Subcutaneous preadipocyte (primary cell): ENCODE measurements around a stretch of chr3.

- CAGE, long polyA plus RNA, result no peak
Observed at GRCh38 chr3:184604100-184604959, 42.7 kb downstream of the EPHB3 start.

GRCh38 chr3:184756792-184757968 is 45.3 kb upstream of the MAGEF1 start:
- CAGE, long polyA plus RNA, result no peak

DNA sequence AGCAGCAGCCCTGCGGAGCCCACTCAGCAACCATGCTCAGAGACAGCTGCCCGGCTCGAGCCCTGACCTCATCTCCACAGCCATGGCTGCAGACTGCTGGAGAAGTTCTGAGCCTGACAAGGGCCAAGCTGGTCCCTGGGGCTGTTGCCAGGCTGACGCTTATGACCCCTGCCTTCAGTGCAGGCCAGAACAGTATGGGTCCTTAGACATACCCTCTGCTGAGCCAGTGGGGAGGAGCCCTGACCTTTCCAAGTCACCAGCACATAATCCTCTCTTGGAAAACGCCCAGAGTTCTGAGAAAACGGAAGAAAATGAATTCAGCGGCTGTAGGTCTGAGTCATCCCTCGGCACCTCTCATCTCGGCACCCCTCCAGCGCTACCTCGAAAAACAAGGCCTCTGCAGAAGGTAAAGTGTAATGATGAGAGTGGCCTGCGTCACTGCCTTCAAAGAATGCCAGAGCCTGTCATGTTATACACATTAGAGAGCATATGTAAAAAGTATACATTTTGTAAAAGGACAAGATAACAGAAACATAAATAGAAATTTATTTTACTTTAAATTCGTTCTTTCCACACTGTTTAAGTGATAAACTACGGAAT is 25.4 kb downstream of the TMEM41A start:
- CAGE, long polyA plus RNA, result no peak

- CAGE, long polyA plus RNA, result no peak
Observed at GRCh38 chr3:185504558-185505046, 5.8 kb upstream of the TMEM41A start.

DNA sequence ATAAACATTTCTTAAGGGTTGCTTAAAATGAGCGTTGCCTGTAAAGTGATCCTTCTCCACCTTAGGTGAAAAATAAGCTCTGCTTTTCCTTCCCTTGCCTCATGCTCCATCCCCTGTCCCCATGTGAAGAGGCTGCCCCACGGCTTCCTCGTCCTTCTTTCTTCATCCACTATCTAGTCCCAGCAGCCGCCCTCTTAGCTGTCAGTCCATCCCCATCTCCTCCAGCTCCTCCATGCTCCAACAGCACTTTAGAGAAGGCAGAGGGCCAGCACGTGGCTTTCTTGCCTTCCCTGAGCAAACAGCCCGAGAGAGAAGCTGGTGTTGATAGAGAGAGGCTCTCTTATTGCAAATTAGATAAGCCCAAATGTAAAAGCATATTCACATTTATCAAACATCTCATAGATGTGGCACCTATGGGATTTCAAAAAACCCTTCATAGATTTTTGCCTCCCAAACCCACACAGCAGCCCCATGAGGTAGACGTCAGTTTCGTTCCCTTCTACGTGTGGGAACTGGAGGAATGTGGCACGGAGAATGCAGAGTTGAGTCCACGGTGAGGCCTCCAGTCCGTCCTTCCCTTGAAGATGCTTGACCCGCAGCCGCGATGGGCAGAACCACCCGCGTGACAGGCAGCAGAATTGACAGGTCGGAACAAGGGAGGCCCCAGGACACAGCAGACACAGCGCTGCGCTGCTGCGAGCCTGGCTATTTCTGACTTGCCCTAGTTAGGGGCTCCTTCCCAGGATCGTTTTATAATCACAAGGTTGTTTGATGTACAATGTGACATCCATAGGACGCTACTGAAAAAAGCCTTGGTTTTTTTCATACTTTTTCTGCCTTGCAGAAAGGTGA is 9.3 kb upstream of the TMEM41A start:
- CAGE, long polyA plus RNA, result no peak

- CAGE, long polyA plus RNA, result no peak
Observed at GRCh38 chr3:185600284-185600955, 14.3 kb downstream of the SENP2 start.

GRCh38 chr3:185606215-185606710 is 20.2 kb downstream of the SENP2 start:
- CAGE, long polyA plus RNA, result no peak

- CAGE, long polyA plus RNA, result no peak
Observed at GRCh38 chr3:185938400-185938593, 483 bp upstream of the TRA2B start.

DNA sequence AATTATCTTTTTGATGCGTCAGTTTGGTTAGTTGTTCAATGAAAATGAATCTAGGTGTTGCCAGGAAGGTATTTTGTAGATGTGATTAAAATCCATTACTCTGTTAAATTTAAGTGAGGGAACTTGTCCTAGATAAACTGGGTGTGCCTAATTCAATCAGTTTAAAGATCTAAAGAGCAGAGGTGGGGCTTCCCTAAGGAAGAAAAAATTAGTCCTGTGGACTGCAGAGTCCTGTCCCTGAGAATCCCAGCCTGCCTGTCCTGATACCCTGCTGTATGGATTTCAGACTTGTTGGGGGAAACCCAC is 13.1 kb upstream of the TRA2B start:
- CAGE, long polyA plus RNA, result no peak

- CAGE, long polyA plus RNA, result no peak
Observed at GRCh38 chr3:185968186-185968695, 30.4 kb upstream of the TRA2B start.

- CAGE, long polyA plus RNA, result no peak
Observed at GRCh38 chr3:186281067-186281542, 80.9 kb downstream of the DGKG start.

GRCh38 chr3:186493522-186494309 is 50.5 kb downstream of the CRYGS start:
- CAGE, long polyA plus RNA, result no peak

DNA sequence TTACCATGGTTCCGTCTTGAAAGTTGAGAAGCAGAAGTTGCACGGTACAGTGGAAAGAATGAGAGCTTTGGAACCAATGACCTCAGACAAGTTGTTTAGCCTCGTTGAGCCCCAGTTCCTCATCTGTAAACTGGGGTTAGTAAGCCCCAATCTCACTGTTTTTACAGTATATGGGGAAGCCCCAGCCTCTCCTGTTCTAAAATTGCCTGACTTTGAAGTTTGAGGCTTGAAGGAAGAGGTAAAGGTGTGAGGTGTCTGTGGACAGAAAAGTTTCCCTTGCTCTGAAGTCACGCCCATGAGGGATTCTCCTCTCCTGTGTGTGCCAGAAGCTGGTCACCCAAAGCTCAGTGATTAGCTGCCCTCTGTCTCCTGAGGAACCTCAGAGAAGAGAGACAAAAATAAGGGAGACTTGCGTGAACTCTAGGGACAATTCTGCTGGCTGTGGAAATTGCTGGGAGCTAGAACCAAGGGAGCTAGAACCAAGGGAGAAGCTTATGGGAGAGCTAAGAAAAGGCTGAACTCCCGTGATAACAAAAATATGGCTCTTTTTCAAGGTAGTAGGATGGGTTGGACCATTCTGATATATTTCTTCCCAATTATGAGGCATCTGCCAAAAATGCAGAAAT is 9.8 kb downstream of the CRYGS start:
- CAGE, long polyA plus RNA, result no peak

DNA sequence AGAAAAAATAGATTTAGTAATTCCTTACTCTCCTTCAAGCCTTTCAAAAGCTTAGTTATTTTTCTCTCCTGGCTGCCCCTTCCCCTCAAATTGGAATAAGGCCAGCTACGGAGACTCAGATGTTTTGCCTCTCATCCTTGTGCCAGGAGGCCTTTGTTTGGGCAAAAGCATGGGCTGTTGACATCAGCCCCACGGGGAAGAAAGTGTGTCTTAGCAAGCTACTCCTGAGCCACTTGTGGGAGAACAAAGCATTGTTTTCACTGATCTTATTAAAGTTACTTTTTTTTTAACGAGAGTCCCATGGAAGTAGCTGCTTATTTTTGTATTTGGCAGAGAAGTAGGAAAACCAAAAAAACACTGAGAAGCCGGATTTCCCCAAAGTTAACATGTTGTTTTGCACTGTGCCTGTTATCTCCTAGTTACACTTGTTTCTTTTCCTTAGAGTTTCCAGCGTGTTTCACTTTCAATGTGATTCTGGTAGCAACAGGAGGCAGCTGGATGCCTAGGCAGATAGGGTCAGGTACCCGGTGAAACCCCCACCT is 2.2 kb downstream of the ST6GAL1 start:
- CAGE, long polyA plus RNA, result no peak

- CAGE, long polyA plus RNA, result no peak
Observed at GRCh38 chr3:186942137-186942742, 11.9 kb downstream of the ST6GAL1 start.

- CAGE, long polyA plus RNA, result no peak
Observed at GRCh38 chr3:186952769-186953376, 22.5 kb downstream of the ST6GAL1 start.

GRCh38 chr3:187019508-187020098 is 89.3 kb downstream of the ST6GAL1 start:
- CAGE, long polyA plus RNA, result no peak

- CAGE, long polyA plus RNA, result no peak
Observed at GRCh38 chr3:187183236-187183725, 14.0 kb upstream of the RTP1 start.

DNA sequence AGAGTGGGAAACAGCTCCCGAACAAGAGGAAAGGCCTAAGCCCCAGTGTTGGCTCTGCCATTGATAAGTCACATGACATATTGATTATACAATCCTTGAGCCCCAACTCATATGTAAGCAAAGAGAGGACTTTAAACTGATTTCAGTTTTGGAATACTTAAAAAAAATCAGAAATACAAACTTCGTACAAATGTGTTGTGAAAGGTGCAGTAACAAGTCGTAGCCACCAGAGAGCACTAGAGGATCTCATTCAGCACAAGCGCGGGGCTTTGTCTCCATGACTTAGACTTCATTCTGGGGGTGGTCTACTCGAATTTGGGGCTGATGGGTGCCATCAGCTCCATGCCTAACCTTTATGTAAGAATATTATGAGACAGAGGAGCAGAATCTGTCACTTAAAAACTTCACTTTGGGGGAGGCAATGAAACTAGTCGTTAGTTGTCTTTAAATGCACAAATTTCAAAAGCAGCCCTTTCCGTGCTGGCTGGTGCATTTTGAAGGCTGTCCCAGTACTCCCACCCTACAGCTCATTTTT is 27.3 kb upstream of the MASP1 start:
- CAGE, long polyA plus RNA, result no peak

- CAGE, long polyA plus RNA, result no peak
Observed at GRCh38 chr3:187367058-187367457, 1.1 kb upstream of the RTP4 start.